Left common carotid artery plus branches (tissue), 1 donor: ENCODE measurements around the gene JARID2.

DNA sequence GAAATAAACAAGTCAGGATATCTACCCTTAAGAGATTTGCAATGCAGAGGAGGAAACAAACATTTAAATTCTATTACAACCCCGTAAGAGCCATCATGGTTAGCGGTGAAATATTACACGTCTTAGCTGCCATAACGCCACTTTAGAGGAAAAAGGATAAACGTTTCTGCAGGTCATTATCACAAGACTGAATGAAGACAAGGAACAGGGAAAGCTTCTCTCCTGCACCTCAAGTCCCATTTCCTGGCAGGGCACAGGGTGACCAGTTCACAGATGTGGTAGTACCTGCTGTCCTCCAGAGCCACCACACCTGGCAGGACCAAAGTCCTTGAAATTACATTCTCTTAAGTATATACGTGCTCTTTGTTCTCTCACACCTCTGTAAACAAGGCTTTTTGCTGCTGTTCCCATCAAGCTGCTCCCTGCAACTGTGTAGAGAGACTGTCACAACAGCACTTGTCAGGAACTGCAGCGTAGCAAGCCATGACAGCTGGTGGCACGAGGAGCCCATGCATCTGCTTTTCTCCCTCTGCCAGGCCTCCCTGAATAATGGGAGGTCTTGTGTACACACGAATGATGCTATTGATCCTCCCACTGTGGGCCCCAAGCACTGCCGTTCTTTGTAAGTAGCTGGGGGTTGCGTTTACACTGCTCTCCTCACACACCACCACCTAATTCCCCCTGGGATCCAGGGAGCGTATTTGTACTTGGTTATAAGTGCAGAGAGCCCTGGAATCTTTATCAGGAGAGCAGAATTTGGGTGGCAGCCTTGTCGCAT is 431.7 kb downstream of the CD83 start:
- PRO-cap, result no peak

DNA sequence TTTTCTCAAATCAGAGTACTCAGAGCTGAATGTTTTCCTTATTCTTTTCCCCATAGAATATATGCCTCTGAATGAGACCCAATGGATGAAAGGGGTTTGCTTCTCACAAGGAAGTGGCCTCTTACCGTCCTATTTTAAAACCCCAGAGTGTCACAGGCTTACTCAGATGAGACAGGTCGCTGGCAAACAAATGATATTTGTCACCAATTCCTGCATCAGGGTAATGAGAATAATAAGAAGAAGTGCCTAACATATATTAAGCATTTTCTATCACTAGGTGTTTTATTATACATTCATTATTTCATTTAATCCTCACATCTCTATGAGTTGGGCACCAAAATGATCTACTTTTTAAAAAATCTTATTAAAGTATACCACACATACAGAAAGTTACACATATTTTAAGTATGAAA is 538.7 kb downstream of the CD83 start:
- PRO-cap, result no peak

- PRO-cap, result no peak
These were observed 510.5 kb upstream of the JARID2 start for GRCh38 chr6:14735524-14735706.

- PRO-cap, result no peak
These were observed 323.8 kb upstream of the JARID2 start for GRCh38 chr6:14921864-14922626.

DNA sequence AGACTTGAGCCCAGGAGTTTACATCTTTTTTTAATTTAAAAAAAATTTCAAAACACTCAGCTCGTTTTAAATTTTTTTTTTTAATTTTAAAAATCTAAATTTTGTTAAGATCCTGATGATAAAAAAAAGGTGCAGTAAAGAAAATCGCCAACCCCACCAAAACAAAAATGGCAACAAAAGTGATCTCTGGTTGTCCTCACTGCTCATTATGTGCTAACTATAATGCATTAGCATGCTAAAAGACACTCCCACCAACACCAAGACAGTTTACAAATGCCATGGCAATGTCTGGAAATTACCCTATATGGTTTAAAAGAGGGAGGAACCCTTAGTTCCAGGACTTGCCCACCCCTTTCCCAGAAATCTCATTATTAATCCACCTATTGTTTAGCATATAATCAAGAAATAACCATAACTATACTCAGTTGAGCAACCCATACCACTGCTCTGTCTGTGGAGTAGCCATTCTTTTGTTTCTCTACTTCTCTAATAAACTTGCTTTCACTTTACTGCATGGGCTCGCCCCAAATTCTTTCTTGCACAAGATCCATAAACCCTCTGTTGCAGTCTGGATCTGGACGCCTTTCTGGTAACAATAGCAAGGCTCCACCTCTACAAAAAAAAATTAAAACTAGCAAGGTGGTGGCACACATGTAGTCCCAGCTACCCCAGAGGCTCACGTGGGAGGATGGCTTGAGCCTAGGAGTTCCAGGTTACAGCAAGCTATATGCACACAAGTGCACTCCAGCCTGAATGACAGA is 278.9 kb upstream of the JARID2 start:
- PRO-cap, result no peak

DNA sequence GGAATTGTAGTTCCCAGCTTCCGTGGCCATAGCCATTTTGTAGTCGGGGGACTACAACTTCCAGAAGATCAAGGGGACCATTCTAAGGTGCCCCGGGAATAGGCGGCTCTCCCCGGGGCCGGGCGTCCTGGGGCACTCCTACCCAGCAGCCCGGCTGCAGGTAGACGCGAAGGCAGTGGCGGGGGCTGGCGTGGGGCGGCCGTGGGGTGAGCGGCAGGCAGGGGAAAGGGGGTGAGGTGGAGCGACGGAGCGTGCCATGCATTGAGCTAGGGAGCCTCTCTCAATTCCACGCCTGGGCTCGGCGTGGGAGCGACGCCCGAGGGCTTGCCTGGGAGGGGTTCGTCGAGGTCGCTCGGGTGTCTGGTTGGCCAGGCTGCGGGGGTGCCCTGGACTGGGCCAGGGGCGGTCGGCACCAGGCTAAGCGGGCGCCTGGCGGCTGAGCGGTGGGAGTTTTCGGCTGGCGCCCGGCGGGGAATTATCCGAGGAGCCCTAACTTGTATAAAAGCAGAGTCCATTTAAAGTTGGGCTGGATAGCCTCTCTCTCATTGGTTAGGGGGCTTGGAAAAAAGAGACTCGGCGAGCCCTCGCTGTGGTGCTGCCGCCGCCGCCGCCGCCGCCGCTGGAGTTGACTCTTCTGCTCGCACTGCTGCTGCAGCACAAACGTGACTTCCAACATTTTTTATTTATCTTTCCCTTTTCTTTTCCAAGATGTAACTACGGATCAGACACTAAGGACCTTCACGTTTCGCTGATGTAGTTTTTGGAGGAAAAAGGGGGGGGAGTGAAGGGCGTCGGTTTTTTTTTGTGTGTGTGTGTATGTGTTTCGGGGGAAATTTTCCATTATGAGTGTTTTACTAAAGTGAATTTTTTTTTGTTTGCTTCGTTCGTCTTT is at the start of gene JARID2:
Gene JARID2, plus strand, starts transcription at position 622 of the 892 bp plus-strand sequence.
- PRO-cap, result unidirectional peak, plus-strand start at position 624 of the sequence

DNA sequence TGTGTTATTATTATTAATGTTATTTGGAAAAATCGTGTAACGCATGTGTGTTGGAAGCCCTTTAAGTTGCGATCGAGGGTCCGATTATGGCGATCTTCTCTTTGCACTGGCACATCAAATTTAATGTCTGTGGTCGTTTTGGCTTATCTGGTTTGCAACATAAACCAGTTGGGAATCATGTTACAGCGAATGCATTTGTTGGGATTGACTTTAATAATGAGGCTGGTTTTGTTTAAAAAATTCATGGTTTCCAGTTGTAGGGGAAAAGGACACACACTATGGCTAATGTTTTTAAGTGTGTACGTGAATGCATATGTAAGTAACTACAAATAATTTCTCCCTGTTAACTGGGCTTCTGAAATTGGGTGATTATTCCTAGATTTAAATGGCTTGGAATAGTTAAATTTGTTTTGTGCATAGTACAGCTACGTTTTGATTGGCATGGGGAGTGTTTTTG is 1.1 kb downstream of the JARID2 start:
- PRO-cap, result no peak

DNA sequence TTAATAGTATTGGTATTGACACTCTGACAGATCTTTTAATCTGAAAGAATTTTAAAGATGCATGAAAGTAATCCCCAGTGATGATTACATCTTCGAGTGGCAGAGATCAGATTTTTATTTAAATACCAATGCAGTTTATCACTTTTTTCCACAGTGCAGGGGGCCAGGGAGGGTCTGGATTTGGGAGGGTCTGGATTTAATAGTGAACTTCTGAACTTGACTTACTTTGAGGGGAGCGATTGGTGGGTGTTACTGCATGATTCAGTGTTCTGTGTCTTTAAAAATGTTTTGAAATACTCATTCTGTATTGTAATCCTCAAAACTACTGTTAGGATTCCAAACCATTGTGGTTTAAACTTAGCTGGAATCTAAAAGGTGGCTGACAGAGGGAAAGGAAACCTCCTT is 14.2 kb downstream of the JARID2 start:
- PRO-cap, result no peak

DNA sequence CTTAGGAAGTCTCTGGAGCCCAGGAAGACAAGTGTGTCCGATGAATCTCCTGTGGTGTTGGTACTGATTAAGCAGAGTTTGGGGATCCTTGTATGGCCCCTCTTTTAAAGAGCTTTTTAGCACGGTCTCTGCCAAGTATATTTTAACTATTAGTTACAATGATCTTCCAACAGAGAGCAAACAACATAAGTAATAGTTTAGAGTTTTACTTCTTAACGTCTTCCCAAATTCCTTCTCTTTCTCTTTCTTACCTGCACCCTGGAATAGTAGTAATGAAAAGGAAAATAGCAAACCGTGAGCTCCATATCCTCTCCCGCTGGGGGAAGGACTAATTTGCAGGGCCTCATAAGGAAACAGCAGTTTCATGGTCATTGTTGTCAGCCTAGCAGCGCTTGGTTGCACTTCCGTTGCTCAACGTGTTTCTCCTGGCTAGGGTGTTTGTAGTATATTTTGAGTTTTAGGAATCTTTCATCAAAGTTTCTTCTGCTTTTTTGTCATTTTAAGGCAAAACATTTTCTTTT is 20.3 kb downstream of the JARID2 start:
- PRO-cap, result no peak

GRCh38 chr6:15296472-15296851 is 50.6 kb downstream of the JARID2 start:
- PRO-cap, result no peak

GRCh38 chr6:15464150-15464737 is 198.6 kb downstream of the DTNBP1 start:
- PRO-cap, result no peak

DNA sequence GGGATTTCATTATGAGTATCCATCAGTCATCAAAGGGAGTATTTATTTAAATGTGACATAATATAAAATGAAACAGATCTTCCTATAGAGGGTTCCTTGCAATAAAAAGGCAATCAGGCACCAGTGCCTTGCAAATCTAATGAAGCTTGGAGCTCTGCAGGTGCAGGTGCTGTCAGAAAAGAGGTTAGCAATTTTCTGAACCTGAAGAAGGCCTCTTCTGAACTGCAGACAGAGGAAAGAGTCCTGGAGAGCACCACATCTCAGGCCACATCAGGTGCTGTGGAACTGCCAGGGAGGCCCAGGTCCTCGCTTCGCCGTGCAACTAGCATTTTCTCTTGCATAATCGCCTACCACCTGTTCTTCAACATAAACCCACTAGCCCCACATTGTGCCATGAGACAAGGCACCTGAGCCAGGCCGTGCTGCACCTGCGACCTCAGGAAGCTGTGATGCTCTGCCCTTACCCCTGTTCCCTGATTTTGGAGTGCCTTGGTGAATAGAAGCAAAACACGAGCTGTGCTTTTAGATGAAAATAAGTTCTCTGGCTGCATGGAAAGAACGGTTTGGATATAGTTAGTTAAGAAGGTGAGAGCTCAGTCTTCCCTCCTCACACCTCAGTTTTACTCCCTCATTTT is 187.5 kb downstream of the DTNBP1 start:
- PRO-cap, result no peak

DNA sequence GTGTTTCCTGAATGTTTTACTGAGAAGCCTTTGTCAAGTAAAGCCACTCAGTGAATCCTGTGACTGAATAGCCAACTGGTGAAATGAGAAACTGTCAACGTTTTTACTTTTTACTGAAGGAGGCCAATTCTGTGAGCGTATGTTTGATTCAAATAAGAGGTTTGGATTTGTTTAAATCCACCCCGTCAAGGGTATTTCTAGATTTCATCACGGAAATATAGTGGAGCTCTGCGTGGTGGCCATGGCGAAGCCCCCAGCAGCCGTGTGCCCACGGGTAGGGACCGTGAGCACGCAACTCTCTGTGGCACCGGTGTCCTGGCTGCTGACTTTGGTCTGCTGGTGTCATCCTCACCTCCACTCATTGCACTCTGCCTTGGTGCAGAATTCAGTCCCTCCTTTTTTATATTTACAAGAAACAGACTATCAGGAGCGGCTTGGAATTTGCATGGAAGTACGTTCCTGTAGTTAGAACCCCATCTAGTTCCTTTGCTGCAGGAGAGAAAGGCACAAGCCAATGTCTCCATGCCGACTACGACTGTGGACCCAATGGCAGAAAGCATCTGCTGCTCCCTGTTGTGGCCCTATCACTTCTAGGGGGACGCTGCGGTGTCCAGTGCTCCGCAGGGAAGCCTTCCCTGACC is 159.8 kb downstream of the DTNBP1 start:
- PRO-cap, result no peak

GRCh38 chr6:15615686-15616088 is 47.1 kb downstream of the DTNBP1 start:
- PRO-cap, result no peak

DNA sequence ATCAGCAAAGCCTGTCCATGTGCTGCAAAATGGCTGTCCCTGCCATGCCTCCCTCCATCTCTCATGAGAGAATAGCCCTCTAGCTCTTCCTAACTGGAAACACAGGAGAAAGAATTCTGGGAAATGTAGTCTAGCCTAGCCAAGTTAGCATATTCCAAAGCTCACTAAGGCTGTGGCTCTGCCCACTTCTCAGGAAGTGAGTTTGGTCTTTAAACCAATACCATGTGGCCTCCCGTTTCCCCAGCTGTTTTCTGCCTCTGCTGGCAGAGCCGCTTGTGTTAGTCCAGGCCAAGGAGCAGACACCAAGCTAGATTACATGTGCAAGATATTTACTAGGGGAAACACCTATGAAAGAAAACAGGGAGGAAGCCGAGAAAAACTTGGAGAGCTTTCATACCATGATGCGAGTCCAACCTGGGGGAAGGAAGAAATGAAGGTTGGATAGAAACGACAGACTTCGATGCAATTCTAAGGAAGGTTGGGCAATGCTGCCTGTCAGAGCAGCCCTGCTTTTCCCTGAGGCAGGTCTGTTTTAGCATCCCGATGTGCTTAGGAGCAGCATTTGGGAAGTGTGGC is 91.7 kb upstream of the DTNBP1 start:
- PRO-cap, result no peak

GRCh38 chr6:15905511-15906606 is 223.0 kb upstream of the MYLIP start:
- PRO-cap, result no peak

- PRO-cap, result no peak
These were observed 2.4 kb downstream of the GMPR start for GRCh38 chr6:16240857-16241053.

- PRO-cap, result unidirectional peak, minus-strand start at chr6:16322781
These were observed 84.2 kb downstream of the GMPR start for GRCh38 chr6:16322539-16323086.

GRCh38 chr6:16358698-16359122 is 120.3 kb downstream of the GMPR start:
- PRO-cap, result no peak

GRCh38 chr6:16369220-16369641 is 130.8 kb downstream of the GMPR start:
- PRO-cap, result no peak